ENCODE data around the genes CHMP5 and FAM205A.

DNA sequence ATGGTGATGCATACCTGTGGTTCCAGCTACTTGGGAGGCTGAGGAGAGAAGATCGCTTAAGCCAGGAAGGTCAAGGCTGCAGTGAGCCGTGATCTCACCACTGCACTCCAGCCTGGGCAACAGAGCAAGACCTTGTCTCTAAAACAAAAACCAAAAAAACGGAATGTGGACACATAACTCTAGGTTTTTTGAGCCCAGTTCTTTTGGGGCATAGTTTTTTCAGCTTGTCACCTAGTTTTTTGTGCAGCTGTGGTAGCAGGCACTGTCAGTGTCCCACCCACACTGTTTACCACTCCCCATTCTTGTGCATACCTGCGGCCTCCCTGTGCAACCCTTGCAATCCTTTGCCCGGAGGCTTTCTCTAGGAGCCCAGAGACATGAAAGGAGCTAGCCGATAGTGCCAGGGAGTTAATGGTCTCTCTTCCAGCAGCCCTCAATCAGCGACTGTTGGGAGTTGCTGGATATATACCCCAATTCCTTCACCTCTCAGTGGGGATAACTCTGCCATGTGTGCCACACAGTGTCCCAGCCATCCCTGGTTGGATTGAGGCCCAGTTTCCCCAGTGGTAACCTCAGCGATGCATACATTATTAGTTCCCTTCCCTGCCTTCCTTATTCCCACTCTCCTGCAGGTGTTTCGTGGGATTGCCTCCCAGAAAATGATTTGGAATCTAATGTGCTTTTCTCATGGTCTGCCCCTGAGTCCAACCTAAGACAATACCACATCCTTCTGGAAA is 8.6 kb upstream of the SPINK4 start:
- PRO-cap, result no peak

- PRO-cap, result bidirectional peak, plus-strand start at chr9:33265049, minus-strand start at chr9:33264708
Observed at GRCh38 chr9:33264571-33265382, at the start of gene CHMP5. Gene CHMP5, plus strand, starts transcription at chr9:33265049.

GRCh38 chr9:33288477-33289007 is 1.8 kb upstream of the NFX1 start:
- PRO-cap, result no peak

- PRO-cap, result no peak
Observed at GRCh38 chr9:33289231-33289971, 915 bp upstream of the NFX1 start.

DNA sequence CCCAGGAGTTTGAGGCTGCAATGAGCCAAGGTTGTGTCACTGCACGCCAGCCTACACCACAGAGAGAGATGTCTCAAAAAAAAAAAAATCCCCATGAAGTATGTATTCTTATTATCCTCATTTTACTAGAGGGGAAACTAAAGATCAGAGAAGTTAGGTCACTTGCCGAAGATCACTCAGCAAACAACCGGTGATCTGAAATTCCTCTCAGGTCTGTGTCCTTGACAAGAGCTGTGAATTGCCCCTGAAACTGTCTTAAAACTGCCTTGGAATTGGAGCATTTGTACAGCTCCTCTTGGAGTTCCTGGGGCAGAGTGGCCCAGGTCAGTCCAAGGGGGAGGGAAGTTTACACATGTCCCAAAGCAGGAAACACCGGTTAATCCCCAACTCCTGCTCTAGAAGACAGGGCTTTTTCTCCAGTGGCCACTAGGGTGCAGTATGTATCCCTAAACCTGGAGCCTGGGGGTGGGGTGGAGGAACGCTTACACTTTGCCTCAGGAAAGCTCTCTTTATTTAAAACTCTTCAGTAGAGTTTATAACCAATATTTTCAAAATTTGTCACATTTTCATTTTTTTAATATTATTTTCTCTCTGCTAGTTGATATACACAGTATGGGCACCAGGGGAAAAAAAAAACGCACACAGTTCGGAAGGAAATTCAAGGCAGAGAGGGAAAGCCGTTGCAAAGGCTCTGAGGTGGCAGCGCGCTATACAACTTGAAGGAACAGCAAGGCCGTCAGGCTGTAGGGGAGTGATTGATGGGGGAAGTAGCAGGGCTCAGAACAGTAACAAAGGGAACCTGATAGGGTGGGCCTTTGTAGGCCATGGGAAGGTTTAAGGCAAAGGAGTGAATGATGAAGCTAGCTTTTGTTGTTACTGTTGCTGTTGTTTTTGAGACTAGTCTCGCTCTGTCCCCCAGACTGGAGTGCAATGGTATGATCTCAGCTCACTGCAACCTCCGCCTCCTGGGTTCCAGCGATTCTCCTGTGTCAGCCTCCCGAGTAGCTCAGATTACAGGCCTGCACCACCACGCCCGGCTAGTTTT is 27.4 kb downstream of the AQP7 start:
- PRO-cap, result no peak

DNA sequence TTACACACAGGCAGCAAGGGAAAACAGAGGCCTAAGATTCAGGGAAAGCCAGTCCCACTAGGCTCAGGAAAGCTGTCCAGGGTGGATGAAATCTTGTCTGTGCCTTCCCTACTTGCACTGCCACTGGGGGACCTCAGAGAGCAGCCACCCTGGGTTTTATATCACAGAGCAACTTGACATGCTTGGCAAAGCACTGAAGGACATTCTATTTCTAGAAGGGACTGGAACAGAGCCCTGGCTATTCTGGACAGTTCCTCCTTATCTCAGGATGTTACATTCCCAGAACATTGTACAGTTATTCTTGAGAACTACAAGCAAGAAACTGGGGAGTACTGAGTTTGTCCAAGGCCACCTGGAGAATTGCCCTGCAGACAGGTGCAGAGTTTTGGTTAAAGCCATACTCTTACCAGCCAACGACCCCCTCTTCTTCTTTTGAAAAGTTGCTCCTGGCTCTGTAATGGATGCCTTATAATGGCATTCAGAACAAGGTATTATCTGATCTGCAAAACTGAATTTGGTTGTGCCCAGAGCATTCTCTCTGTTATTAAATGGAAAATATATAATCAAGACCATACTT is 7.4 kb upstream of the PRSS3 start:
- PRO-cap, result no peak

DNA sequence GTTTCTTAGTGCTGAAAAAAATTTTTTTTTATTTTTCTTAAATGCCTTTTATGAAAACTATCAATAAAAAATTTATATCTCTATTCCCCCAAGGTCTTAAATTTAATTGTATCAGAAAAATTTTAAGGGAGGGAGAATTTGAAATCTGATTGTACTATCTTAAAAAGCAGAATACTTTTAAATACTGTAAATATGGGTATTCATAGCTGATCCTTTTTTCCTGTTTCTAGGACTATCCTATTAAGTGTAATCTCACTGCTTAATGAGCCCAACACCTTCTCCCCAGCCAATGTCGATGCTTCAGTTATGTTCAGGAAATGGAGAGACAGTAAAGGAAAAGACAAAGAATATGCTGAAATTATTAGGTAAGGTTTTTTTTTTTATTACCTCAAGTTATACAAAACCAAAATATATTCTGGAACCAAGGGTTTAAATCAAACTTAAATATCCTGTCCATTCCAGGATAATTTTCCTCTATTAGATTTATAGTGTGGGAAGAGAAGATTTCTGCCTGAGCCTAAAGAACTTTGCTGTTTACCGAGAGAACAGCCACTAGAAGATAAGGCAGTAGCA is 94.9 kb downstream of the UBE2R2 start:
- PRO-cap, result no peak

- PRO-cap, result no peak
Observed at GRCh38 chr9:33952899-33953613, 95.6 kb downstream of the UBAP2 start.

GRCh38 chr9:34193588-34194286 is 14.9 kb downstream of the UBAP1 start:
- PRO-cap, result no peak

DNA sequence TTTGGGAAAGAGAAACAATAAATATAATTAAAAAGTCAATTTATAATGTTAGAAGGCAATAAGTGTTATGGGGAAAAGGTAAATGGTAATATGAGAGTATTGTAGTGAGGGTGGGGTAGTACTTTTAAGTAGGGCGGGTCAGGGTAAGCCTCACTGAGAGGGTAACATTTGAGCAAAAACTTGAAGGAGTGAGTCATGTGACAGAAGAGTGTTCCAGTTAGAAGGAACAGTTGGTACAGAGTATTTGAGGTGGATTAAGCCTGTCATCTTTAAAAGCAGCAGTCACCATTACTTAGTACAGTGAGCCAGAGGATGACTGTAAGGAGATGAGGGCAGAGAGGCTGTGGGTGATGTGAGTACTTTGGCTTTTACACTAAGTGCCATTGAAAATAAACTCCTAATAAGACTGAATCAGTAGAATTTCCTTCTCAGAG is 54.8 kb downstream of the UBAP1 start:
- PRO-cap, result no peak

DNA sequence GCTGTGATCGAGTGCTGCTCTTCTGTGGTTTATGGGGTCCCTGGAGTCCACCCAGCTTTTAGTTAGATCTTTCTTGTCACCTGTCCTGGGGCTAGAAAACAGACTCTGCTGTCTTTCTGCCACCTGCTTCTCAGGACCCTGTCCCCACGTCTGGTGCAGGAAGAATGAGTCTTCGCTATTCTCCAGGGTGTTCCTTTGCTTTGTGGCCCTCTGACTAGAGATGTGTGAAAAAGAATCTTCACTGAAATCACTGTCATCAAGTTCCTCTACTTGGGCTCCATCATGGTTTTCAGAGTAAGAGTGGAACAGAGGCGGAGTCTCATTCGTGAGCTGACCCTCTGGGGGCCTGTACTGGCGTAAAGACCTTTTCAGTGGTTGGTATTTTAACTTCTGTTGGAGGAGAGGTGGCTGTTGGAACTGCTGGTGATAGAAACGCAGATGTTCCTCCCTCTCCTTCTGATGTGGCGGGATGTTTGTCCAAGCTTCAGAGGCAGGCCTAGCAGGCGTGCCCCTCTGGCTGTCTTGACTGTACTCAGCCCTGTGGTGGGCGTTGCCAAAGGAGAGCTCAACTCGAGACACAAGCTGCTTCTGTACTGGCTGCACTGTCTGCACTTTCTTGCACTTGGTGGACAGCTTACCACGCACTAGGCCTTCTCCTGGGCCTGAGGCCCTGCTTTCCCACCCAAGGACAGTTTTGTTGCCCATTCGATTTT is 72.0 kb downstream of the KIF24 start:
- PRO-cap, result no peak

- PRO-cap, result no peak
Observed at GRCh38 chr9:34432021-34432739, 26.2 kb downstream of the FAM219A start.

GRCh38 chr9:34512360-34513275 is 10.2 kb downstream of the ENHO start:
- PRO-cap, result no peak

DNA sequence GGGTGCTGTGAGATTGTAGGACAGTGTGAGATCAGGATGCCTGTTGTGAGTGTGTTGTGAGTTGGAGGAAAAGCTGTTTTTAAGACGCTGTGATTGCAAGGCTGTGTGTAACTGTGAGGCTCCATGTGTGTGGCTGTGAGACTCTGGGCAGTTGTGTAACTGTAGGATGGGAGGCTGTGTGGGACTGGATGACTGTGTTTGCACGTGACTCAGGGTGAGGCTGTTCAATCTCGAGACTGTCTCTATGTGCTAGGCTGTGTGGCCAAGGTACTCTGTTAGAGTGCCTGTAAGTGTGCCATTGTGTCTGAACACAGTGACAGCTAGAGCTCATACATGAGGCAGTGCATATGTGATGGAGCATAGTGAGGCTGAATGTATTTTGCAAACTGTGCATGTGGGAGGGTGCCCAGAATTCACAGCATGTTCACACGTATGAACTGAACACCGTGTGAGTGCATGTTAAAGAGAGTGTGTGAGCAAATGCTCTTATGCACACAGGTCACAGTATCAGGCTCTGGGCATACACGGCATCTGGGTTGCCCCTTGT is 29.3 kb downstream of the CNTFR start:
- PRO-cap, result unidirectional peak, minus-strand start at position 161 of the sequence

GRCh38 chr9:34590002-34590655 is 605 bp upstream of the CNTFR start:
- PRO-cap, result bidirectional peak, plus-strand start at chr9:34590298, minus-strand start at chr9:34590151

DNA sequence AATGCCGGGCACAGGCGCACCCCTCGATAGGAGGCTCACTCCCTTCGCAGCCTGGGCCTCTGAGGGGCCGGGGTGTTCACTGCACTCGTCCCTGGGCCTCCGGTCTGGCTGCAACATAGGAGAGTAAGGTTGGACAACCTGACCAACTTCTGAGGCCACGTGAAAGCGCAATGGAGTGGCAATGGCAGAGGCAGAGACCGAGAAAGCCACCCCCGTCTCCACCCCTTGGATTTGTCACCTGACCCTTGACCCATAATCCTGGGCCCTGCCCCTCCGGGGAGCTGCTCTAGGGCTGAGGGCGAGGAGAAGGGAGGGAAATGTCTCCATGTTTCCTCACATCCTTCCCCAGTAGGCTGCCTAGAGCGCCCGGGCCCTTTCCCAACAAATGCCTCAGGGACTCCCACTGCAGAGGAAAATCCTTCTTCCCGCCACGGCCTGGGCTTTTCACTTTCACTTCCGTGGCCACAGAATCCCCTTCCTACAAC is 1.2 kb upstream of the CNTFR start:
- PRO-cap, result no peak

- PRO-cap, result no peak
Observed at GRCh38 chr9:34610900-34612006, 644 bp downstream of the RPP25L start.

- PRO-cap, result no peak
Observed at GRCh38 chr9:34613688-34614092, 1.8 kb upstream of the RPP25L start.

DNA sequence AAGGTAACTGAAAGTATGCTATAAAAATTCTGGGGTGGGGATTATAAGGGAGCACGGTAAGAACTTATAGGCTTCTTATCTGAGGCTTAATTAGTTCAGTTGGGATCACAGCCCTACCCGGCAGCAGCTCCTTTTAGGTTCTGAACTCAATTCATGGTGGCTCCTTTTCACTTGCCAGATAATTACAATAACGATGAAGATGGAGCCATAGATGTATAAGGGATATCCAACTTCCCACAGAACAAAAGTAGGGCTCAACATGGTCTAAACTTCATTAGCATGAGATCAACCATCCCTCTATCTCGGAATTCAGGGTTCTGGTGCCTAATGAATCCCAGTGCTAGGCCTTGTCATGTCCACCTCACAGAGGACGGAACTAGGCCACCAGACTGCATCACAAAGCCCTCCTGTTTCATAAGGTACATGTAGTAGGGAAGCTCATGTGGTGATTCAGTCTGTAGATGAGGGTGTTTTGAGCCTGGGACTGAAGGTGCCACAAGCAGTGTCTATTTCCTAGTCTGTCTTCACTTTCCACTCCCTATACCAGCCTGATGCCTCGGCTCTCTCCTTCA is at the start of gene FAM205A:
FAM205A (minus strand) TSS at position 322 of the 572 bp plus-strand sequence.
- PRO-cap, result no peak

DNA sequence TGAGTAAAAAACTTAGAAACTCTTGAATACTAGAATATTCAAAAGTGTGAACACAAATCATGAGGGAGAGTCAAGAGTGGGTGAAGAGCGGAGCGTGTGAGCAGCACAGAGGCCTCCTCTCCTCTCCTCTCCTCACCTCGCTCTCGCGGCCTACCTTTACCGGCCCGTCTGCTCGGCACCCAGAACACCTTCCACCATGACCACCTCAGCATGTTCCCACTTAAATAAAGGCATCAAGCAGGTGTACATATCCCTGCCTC is 21.3 kb upstream of the FAM205C start:
- PRO-cap, result no peak

Data from left ventricle myocardium (tissue), 1 donor.